ENCODE results near the genes H3C11, H4C13, OR2B2, ZNF165 and ZSCAN12.

DNA sequence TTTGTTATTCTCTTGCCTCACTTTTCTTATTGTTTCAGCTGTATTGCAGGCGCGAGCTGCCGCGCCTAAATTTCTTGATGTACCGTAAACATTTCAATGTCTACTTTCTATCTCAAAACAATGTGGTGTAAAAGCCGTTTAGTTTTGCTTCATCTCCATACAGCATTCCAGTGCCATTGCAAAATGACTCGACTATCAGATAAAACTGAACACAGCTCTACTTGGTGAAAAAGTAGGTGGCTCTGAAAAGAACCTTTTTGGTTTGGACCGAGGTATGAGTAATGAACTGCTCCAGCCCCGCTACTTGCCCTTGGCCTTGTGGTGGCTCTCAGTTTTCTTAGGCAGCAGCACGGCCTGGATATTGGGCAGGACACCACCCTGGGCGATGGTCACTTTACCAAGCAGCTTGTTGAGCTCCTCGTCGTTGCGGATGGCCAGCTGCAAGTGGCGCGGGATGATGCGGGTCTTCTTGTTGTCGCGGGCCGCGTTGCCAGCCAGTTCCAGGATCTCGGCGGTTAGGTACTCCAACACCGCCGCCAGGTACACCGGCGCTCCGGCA is 449 bp downstream of the H2AC15 start:
- RRBS, result no CpG with 5 or more reads among the region's 28 CpGs

GRCh38 chr6:27871709-27872618 is at the start of gene H3C11:
TSS of gene H3C11 (minus strand) at chr6:27872346.
- RRBS, result 2% methylated on average over 1 of the region's 52 CpGs

DNA sequence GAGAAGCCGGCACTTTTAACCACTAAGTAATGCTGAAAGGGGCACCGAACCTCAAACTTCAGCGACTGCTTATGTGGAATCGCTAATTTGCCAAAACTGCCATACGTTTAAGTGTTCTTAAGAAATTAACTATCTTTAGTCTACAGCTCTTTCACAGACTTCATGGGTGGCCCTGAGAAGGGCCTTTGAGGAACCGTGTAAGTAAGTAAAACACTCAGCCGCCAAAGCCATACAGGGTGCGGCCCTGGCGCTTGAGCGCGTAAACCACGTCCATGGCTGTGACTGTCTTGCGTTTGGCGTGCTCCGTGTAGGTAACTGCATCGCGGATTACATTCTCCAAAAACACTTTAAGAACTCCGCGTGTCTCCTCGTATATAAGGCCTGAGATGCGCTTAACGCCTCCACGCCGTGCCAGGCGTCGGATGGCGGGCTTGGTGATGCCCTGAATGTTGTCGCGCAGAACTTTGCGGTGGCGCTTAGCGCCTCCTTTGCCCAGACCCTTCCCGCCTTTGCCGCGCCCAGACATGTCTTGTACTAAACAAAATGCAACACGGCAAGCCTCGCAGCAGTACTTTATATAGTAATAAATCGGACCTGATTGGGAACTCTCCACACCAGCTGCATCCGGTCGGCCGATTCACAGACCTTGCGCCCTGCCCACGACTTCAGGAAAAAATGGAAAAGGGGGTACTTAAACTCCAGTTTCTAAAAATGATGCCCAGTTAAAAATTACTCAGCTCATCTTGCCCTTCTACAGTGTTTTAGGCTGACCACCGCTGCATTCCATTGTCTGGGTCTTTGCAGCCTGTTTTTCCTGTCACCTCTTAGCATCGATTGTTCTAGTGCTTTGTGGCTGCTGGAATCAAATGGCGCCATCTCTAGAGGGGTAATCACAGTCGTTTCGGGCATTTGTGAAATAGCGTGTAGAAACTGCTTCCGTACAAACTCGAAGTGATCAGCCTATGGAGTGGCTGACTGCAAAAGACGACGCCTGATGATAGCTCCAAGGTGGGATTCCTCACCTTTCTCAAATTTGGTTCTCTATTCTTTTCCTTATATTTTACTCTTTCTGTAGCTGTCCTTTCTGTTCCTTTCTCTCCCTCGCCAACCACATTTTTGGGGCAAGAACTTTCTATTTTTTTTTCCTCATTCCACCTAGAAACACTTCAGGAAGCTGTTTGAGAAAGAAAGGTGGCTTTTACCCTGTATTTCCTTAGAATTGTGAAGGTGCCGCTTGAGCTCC is at the start of gene H4C13:
Gene H4C13, minus strand, starts transcription at position 550 of the 1,243 bp plus-strand sequence.
- RRBS, result 0% methylated on average over 1 of the region's 55 CpGs

GRCh38 chr6:27912177-27912665 is at the start of gene OR2B2:
TSS of gene OR2B2 (minus strand) at chr6:27912396.
- RRBS, result no CpG with 5 or more reads among the region's 6 CpGs

DNA sequence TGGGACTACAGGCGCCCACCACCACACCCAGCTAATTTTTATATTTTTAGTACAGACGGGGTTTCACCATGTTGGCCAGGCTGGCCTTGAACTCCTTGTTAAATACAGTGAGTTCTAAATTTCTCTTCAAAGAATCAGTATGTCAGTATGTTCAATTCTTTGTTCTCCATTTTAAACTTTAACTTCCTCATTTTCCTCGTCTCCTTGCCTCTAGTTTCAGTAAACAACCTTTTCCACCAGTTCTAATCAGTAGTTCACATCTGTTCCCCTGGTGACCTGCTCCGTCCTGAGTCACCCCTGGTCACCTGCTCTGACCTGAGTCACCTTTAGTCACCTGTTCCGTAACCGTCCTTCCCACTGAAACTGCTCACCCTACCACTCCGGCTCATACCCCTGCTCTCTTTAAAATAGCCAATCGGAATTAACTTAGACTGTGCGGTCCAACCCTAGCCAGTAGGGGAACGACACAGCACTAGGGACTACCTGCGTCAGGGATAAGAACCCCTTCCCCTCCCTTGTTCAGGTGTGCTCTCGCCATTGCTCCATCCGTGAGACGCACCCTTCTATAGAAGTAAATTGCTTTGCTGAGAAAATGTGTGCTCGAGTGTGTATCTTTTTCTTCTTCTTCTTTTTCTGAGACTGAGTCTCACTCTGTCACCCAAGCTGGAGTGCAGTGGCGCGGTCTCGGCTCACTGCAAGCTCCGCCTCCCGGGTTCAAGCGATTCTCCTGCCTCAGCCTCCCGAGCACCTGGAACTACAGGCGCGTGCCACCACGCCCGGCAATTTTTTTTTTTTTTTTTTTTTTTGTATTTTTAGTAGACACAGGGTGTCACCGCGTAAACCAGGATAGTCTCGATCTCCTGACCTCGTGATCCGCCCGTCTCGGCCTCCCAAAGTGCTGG is at the start of gene ZNF165:
Gene ZNF165, plus strand, starts transcription at position 808 of the 902 bp plus-strand sequence.
- RRBS, result no CpG with 5 or more reads among the region's 33 CpGs

- RRBS, result 3% methylated on average over 5 of the region's 48 CpGs
These were observed 690 bp downstream of the ZNF165 start for GRCh38 chr6:28080663-28081852.

- RRBS, result no CpG with 5 or more reads among the region's 4 CpGs
These were observed 5.1 kb downstream of the ZNF165 start for GRCh38 chr6:28085380-28085923.

DNA sequence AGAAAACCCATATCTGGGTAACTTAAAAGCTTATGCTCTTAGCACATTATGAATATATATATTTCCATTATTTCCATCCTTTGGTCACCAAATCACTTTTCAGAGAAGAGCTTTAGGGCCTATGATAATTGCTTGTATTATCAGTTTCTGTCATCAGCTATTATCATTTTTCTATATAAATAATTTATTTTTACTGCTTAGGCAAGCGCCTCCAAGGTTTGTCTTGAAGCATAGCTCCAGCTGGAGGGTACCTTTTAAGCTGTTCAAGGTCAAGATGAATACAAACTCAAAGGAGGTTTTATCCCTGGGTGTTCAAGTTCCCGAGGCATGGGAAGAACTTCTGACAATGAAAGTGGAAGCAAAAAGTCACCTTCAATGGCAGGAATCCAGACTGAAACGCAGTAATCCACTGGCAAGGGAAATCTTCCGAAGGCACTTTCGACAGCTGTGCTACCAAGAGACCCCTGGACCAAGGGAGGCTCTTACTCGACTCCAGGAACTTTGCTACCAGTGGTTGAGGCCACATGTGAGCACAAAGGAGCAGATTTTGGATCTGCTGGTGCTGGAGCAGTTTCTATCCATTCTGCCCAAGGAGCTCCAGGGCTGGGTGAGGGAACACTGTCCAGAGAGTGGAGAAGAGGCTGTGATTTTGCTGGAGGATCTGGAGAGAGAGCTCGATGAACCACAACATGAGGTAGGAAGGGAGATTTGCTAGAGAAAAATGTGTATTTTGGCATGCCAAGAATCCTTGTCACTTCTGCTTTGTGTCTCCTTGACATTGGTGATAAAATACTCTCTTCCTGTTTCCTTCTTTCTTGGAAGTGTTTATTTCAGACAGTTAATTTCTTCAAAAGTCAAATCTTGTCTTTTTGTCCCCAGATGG is 2.0 kb downstream of the ZSCAN9 start:
- RRBS, result no CpG with 5 or more reads among the region's 7 CpGs

- RRBS, result no CpG with 5 or more reads among the region's 8 CpGs
These were observed 6.6 kb downstream of the ZSCAN31 start for GRCh38 chr6:28329335-28329750.

GRCh38 chr6:28337118-28337732 is 1.3 kb upstream of the ZSCAN31 start:
- RRBS, result no CpG with 5 or more reads among the region's 1 CpG

- RRBS, result 75% methylated on average over 6 of the region's 47 CpGs
These were observed at the start of gene ZSCAN12 for GRCh38 chr6:28399502-28400271. TSS of gene ZSCAN12 (minus strand) at chr6:28399747.

- RRBS, result 56% methylated on average over 8 of the region's 50 CpGs
These were observed 25.5 kb downstream of the GPX6 start for GRCh38 chr6:28489727-28490762.

GRCh38 chr6:28633871-28634292 is 46.8 kb upstream of the SCAND3 start:
- RRBS, result no CpG with 5 or more reads among the region's 12 CpGs

GRCh38 chr6:28658050-28659015 is 71.2 kb upstream of the SCAND3 start:
- RRBS, result no CpG with 5 or more reads among the region's 27 CpGs

- RRBS, result no CpG with 5 or more reads among the region's 28 CpGs
These were observed 106.2 kb upstream of the SCAND3 start for GRCh38 chr6:28693129-28693964.

DNA sequence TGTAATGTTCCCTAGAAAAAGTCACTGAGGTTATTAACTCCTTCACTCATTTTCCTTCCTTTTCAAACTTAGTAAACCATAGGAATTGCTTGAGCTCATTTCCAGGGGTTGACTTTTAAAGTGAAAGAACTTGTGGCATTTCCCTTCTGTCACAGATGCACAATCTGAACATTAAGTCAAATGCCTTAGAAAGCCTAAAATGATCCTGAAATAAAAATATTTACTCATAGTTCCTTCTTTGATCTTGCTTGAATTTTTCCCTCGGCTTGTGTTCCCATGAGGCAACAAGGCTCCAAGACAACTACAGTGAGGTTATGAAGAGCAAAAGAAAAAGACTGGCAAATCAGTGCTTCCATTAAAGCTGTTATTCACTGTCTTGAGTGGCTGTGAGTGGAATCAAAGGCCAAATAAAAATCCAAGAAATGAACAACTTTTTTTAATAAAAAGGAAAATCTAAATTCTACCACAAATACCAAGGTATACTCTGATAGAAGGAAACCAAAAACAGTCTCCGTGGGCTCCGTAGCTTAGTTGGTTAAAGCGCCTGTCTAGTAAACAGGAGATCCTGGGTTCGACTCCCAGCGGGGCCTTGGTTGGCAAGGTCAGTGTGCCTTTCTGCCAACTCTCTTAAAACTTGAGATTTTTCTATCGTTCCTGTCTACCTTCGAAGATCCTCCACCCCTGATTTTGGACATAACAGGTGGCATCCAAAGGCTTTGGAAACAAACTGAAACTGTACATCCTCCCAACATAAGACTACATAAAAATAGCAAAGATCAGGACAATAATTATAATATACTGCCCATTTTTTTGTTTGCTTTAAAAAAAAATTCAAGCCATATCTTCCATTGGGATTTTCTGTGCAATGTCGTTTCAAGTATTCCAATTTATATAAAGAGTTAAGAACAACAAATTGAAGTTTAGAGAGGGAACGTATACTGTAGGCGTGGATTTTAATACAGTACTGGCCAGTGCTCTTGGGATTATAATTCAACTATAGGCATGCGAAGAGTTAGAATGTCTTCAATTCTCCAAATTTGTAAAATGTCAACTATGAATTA is 138.7 kb upstream of the SCAND3 start:
- RRBS, result no CpG with 5 or more reads among the region's 12 CpGs

GRCh38 chr6:28794601-28794951 is 129.2 kb downstream of the TRIM27 start:
- RRBS, result no CpG with 5 or more reads among the region's 16 CpGs

DNA sequence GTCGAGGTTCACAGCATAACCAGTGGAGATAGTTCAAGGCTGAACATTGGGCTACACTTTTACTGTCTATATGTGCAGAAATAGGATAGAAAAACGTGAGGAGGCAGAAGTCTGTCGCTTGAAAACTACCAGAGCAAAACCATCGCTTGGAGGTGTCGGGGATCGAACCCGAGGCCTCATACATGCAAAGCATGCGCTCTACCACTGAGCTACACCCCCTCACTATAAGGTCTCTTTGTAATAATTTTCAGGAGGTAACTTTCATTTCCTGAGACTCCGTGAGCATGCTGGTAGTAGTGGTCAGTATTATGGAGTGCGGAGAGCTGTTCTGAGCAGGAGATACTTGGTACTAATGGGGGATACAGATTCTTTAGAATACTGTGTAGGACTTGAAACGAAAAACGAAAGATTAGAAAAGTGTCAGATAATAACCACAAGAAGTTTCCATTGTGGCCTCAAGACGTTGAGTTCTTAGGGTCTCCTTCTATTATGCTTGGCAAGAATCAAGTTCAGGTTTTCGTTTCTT is 106.6 kb downstream of the TRIM27 start:
- RRBS, result no CpG with 5 or more reads among the region's 14 CpGs

GRCh38 chr6:28871865-28872712 is 51.7 kb downstream of the TRIM27 start:
- RRBS, result no CpG with 5 or more reads among the region's 29 CpGs

DNA sequence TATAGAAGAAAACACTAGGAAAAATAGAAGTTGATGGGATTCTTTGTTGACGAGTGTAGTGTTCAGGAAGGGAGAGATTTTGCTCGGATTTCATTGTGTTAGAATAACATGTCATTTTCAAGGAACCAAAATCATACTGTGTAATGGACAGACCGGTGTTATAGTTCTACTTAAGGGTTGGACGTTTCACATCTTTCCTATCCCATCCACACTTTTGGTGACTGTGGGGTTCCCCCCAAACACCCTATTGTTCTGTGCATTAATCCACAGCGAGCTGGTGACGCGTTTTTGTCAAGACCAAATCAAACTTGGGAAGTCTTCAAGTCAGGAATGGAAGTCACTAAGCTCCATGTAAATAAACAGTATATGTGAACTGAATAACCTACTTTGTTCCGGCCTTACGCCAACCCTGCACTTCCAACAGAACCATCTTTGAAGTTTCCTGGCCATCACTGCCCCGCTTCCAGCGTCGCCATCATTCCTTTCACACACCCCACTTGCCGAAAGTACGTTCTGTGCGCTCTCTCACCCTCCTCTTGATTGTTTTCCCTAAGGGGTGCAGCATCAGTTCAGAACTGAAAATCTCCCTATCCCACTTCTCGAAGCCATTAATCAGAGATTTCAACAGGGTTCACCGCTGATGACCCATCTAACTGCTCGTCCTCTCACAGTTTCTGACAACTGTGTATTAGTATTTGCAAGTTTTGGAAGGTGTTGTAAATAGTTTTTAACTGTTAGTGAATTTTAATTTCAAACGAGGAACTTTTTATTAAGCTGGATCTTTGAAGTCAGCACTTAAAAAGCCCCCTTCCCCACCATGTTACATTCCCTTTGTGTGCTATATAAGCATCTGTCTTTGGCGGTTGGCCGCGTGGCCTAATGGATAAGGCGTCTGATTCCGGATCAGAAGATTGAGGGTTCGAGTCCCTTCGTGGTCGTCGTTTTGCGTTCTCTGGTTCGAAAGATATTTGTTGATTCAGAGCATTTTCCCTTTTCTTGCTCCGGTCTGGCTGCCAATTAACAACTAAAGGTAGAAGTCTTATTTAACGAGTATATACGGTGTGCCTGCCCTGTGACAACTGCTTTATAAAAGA is 42.9 kb downstream of the TRIM27 start:
- RRBS, result 58% methylated on average over 1 of the region's 33 CpGs

All from Jurkat, Clone E6-1 (cell line).